Measurements from ENCODE around the gene MELK.

- RRBS = no CpG with 5 or more reads among the region's 10 CpGs
Measured at GRCh38 chr9:36037658-36038083, 958 bp downstream of the RECK start.

DNA sequence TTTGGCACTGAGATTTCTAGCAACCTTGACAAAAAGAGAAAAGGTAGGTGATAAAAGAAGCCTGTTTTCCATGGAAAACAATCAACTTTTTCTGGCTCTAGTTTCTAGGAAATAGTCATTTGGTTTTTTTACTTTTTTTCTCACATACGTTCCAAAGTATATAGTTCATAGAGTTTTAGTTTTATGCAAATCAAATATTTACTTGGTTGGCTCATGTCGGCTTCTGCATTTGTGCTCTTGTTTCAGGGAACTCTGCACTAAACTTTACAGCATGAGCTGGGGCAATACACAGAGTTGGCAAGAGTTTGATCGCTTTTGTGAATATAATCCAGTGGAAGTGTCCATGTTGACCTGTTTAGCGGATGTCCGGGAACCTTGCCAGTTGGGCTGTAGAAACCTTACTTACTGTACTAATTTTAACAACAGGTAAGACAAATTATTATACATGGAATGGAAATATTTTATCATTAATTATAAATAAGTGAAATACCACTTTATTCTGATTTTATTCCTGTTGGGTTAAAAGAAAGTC lies 45.5 kb upstream of the GLIPR2 start:
- RRBS = no CpG with 5 or more reads among the region's 5 CpGs

DNA sequence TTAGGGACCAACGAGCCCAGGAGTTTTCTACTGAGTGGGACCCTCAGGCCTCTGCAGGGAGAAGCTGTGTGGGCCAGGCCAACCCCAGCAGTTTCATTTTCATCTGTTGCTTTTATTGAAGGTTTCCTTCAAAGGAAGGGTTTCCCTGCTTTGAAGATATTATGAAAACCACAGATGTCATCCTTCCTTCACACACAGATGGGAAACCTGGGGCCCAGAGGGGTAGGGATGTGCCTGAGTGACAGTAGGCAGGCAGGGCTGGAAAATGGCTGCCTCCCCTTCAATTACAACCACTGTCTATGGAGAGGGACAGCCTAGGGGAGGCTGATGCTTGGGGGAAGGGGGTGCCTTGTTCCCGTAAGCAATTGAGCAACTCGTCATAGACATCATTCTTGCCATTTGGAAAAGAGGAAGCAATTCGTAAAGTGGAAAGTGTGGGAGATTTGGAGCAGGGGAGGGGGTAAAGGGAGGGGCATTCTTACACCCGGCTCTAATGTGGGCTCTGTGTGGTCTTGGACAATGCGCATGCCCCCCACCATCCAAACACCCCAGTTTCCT lies 3.8 kb downstream of the GLIPR2 start:
- RRBS = no CpG with 5 or more reads among the region's 6 CpGs

- RRBS = no CpG with 5 or more reads among the region's 11 CpGs
Measured at GRCh38 chr9:36158740-36159399, 10.3 kb upstream of the CCIN start.

DNA sequence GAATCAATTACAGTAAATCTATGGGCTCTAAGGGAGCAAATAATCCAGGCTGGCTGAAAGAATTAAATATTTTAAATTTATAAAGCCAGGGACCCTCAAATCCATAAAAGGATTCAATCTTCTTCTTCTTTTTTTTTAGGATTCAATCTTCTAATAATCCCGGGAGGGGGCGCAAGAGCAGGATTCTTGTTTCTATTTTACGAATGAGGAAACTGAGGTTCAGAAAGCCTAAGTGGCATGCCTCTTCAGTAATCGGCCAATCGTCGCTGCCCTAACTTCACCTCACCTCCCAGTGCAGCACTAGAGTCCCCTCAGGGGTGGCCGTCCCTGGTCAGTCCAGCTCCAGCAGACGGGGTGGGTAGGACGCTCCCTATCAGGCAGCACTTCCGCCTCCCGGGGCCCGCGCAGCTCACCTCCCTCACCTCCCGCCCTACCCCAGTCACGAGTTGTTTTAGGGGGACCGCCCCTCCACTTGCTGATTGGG lies 333 bp upstream of the CLTA start:
- RRBS = no CpG with 5 or more reads among the region's 16 CpGs

DNA sequence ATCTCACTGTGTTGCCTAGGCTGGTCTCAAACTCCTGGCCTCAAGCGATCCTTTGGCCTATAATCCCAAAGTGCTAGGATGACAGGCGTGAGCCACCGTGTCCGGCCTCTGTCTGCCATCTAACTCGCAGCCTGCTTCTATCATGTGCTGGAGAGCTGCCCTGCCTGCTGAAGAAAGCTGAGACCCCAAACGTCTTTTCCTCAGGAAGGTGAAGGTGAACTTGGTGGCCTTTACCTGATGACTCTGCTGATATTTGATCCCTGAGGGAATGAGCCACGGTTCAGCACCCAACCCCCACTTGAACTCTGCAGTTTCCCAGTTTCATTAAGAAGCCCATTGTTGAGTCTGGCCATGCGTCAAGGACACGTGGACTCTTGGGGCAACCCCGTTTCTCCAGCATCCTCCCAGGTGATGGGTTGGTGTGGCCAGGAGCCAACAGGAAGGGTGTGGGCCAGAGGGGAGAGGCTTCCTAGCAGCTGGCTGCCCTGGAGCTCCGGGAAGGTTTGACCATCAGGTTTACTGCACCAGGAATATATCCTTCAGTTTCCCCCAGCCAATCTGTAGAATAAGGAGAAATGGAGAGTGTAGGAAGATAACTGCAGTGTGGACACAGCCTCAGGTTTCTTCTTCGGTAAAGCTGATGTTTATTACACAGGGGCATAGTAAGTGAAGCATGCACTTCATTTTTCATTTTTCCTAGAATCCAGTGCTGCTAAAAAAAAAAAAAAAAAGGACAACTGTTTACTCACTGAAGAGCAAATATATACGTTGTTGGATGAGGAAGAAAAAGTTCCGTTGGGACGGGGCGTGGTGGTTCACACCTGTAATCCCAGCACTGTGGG lies 59.6 kb upstream of the GNE start:
- RRBS = no CpG with 5 or more reads among the region's 16 CpGs

DNA sequence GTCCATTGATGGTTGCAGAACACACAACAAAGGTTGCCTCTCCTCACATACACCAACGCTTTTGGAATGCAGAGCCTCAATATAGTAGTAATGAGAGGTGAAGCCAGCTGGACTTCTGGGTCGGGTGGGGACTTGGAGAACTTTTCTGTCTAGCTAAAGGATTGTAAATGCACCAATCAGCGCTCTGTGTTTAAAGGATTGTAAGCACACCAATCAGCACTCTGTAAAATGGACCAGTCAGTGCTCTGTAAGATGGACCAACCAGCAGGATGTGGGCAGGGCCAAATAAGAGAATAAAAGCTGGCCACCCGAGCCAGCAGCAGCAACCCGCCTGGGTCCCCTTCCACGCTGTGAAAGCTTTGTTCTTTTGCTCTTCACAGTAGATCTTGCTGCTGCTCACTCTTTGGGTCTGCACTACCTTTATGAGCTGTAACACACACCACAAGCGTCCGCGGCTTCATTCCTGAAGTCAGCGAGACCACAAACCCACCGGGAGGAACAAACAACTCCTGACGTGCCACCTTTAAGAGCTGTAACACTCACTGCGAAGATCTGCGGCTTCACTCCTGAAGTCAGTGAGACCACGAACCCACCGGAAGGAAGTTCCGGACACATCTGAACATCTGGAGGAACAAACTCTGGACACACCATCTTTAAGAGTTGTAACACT lies 58.1 kb upstream of the RNF38 start:
- RRBS = no CpG with 5 or more reads among the region's 17 CpGs

DNA sequence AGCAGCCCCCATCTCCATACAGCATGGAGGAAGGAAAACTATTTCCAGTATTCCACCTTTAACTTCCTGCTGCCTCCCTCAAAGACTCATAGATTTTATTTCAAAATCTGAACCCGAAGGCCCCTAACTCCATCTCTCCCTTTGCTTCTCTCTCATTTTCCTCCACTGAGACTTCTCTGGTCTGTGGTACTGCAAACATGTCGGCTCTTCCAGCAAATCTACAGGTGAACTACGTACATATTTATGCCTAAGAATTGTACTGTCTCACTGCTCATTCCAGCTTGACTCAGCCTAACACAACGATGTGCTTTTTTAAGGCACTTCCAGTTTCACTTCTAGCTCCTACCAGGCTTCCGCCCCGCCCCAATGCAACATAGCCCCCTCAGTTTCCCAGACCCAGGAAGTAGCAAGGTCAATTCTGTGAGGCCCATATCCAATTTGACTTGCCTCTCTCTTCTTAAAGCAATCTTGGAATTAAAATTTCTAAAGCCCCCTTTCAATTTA lies 70.8 kb upstream of the RNF38 start:
- RRBS = no CpG with 5 or more reads among the region's 6 CpGs

- RRBS = 1% methylated on average over 22 of the region's 70 CpGs
Measured at GRCh38 chr9:36572621-36573454, at the start of gene MELK. MELK (plus strand) TSS chr9:36572895.

DNA sequence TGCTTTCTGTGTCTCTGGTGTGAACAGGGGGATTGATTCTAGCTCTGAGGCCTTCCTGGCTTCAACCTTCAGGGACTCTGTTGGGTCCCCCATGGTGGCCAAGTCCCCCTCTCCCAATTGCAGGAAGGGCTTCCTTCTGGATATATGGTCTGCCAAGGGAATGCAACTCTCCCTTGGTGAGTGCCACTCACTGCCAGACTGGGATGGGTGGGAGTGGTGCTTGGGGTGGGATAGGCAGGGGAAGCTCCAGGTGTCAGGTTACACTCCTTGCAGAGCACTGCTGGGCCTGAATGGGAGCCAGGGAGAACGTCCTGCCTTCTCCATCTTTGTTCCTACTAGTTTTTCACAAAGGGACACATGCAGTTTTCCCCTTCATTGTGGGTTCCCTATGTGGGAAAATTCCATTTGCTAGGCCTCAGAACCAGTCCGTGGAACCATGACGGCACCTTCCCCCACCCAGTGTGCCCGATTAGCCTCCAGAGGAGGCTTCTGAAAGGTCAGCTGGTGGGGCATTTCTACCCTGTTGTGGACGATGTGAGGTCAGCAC lies 153.3 kb downstream of the MELK start:
- RRBS = no CpG with 5 or more reads among the region's 5 CpGs

GRCh38 chr9:37002466-37002985 lies 31.5 kb downstream of the PAX5 start:
- RRBS = 96% methylated on average over 8 of the region's 57 CpGs

DNA sequence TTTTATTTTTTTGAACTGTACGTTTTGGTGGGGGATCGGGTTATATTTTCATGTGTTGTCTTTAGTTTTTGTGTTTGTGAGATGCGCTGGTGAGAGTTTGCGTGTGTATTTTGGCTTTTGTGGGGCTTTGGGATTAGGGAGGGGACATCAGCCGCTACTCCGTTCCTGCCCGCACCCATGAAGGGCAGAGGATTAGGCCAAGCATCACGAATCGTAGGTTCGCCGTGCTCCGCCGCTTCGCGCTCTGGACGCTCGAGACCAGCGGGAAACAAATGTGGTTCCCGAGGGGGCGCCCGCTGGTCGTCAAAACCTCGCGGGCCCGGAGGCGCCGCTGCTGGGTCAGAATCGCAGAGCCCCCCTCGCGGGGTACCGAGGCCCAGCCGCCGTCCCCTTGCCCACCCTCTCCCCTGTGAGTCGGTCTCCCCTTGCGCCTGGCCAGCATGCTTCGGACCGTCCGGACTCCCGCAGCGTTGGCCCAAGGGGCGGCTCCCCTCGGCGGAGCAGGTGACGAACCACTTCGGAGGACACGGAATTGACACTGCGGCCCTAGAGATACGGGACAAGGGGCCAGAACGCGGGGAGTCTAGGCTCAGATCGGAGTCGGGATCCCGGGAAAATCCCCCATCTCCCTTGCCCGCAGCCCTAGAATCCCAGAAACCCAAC lies 2.3 kb upstream of the PAX5 start:
- RRBS = no CpG with 5 or more reads among the region's 54 CpGs

GRCh38 chr9:37037632-37038602 lies 3.8 kb upstream of the PAX5 start:
- RRBS = 71% methylated on average over 34 of the region's 63 CpGs

GRCh38 chr9:37172481-37173227 lies 52.3 kb downstream of the ZCCHC7 start:
- RRBS = no CpG with 5 or more reads among the region's 15 CpGs

GRCh38 chr9:37187048-37187675 lies 66.8 kb downstream of the ZCCHC7 start:
- RRBS = no CpG with 5 or more reads among the region's 7 CpGs

DNA sequence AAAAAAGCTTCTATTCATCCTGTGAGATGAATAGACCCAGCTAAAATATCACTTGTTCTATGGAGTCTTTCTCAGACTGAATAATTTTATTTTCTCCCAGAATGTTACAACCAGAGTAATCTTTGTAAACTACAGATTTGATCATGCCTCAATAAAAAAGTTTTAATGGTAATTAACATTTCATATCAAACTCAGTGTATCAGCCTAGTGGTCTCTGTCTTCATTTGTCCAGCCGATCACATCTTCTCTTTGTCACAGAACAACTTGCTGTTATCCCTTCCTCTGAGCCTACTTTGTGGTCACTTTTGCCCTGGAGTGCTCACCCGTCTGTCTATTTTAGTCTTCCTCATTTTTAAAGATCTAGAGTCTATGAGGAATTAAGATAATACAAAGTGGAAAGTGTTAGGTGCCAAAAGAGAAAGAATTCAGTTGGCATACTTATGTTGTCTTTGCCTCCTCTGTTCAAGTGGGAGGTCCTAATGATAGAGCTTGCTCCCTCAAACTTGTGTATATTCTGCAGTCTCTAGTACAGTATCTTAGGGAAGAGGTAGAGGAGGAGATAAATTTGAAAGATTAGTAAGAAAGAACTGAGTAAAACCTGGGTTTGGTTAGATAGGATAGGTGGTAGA lies 77.9 kb downstream of the ZCCHC7 start:
- RRBS = no CpG with 5 or more reads among the region's 2 CpGs

- RRBS = no CpG with 5 or more reads among the region's 14 CpGs
Measured at GRCh38 chr9:37436512-37437483, 14.3 kb downstream of the GRHPR start.

DNA sequence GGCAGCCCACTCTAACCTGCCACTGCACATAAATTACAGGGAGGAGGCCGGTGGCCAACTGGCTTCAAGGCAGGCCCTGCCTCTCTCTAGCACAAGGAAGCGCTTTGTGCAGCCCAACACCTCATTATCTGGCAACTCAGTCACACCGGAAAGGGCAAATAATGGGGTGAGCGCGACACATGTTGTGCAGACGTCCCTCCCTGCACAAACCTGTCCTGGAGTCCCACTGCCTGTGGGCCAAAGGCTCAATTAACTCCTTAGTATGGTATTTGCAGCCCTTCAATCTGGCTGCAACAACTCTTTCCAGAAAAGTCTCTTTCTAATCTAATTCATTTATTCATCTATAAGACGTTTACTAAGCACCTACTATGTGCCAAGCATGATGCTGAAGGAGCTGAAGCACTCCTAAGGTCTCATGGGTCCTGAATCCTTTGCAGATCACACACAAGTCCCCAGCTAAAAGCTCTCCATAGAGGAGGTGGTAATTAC lies 24.9 kb downstream of the SHB start:
- RRBS = 95% methylated on average over 2 of the region's 7 CpGs

- RRBS = no CpG with 5 or more reads among the region's 13 CpGs
Measured at GRCh38 chr9:38318880-38319547, 73.5 kb upstream of the ALDH1B1 start.

- RRBS = no CpG with 5 or more reads among the region's 9 CpGs
Measured at GRCh38 chr9:38649705-38650477, 29.5 kb upstream of the ANKRD18A start.